Measurements from ENCODE around the genes SLFN12L, CCL5, CCL3L3, CCL4L2 and ZNHIT3.

DNA sequence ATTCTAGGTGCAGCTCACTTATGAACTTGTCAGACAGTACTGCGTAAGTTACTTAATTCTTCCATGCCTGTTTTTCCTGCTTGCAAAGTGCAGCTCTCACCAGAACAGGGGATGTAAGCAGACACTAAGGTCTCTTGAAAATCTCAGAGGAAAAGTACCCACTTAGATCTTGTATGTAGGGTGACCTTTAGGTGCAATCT, 38.7 kb downstream of the LIG3 start:
- PRO-cap = no peak

DNA sequence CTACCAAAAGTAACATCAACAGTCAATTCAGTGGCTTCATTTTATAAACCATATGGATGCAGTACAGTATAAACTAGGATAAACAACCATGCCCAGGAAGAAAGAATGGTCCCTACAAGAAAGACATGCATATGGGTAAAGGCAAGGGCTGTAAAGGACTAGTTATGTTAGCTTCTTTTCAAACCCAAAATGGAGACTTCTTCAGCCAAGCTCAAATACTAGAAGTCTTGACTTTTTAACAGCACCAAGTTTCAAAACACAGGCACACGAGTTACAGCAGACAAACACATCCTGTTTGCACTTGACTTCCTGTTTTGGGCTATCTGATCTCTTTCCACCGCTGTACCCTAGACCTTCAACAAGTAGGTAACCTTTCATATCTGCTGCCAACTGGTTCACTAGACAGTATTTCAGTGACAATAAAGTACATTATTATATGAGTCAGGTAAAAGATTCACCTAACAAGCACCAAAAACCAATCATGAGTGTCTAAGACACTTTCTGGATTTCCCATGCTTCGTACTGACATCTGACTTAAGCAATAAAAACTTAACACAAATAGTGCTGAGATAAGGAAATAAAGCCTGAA, 12.3 kb downstream of the RFFL start:
- PRO-cap = no peak

DNA sequence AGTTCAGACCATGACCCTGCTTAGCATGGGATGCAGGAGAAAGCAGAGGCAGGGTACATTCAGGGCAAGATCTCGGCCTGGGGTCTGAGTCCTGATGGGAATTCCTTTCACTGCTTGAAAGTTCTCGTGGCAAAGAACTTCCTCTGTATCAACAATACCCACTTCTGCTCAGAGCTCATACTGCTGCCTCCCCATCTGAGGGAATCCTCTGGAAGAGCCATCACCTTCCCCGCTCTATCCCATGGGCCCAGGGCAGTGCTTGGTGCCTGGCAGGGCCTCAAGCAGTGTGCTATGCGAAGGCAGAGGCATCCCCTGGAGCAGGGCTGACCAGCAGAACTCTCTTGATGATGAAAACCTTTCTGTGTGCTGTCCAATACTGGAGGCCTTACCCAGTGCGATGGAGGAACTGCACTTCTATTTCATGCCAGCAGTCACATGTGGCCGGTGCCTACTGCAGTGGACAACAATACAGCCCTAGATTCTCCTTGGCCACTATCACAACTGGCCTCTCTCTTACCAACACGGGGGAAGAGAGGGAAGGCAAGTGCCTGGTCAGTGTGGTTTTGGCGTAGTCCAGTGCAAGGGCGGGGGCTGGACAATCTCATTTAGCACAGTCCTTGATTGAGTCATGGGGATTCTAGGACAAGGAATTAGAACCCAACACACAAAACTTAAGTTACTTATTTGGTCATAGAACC, 10.1 kb downstream of the FNDC8 start:
- PRO-cap = no peak

GRCh38 chr17:35161200-35161845, 13.7 kb downstream of the UNC45B start:
- PRO-cap = no peak

DNA sequence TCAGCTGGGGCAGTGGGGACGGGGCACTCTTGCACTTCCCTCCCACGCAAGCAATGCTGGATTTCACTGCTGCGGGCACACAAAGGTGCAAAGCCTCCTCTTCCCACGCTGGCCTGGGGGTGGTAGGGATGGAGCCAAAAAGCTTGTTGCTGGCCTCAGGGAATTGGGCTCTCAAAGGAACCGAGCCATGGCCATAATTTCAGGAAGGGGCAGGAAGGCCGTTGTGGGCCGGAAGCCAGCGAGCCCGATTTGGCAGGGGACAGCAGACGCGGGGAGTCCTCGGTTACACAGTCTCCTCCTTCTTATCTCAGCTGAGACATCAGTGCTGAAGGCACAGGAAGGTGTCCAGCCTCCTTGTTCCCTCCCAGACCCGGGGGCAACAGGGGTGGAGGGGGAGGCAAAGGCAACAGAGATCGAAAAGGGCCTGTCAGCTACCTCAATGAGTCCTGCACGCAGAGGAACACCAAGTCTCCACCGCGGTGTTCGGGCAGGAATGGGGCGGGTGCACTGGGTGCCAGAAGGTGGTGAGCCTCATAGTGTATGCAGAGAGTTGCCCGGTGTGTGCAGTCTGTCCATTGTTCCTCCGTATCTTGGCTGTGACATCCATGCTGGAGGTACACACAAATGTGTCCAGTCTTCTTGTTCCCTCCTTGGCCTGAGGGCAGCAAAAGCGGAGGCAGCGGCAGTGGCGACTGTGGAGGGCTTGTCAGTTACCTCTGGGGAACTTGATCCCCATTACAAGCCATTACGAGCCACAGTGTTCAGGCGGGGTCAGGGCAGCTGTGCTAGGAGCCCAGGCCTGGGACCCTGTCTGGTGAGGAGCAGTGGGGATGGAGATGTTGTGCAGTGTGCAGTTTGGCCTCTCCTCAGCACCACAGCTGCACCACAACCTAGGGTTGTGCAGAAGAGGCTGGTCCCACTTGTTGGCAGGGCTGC, 59.3 kb downstream of the SLFN11 start:
- PRO-cap = no peak

- PRO-cap = no peak
Measured at GRCh38 chr17:35375851-35376109, 2.4 kb upstream of the SLFN11 start.

DNA sequence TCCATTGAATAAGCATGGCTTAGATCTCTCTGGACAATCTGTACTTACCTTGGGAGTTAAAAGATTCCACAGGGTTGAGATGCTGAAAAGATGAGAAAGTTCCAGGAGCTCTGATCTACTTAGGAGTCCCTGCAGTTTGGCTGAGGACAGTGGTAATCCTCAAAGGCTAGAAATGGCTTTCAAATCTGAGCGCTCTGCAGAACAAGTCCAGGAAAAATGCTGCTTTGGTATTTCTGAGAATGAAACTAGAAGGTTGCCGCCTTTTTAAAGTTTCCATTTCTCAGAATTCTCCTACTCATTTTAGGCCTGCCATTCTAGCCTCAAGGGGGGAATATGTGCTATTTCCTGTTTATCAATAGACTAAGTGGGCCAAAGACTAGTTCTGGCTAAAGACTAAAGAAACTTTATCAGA, at the start of gene SLFN12L:
SLFN12L (minus strand) TSS at position 154 of the 412 bp plus-strand sequence.
- PRO-cap = unidirectional peak, minus-strand start at position 218 of the sequence

DNA sequence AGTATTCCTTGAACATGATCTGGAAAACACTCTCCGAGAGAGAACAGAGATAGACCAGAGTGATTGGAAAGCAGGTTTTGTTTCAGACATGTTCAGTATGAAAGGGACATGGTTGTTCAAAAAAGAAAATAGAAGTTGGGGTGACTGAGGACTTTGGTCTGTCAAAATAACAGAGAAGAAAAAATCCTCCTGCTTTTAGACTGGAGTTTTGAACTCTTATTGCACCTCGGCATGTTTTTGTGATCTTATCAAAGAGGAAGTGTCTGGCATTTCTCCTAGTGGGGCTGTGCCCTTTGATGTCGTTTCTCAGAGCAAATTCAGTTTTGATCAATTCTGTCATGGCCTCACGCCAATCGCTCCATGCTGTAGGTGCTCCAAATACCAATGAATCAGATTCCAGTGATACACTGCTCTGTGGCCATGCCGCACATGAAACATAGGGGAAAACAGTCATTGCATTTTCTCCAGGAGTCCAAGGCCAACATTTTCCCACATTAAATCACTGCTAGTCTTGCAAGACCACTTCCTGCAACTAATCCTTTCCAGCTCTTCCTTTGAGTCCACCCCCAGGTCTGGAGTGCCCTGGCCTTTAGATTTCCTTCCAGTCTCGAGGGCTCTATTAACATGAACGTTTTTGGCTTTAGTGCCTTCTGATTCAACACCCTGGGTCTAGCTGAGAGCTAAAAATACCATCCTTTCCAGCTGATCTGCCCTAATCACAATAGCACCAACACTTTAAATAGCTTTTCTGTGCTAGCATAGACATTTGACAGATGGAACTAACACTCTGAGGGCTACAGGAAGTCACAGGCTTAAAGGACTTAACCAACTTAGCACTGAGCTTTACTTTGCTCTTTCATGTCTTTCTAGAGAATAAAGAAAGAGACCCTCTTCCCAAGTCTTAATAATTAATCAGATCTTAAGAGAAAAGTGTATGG, 18.3 kb upstream of the RASL10B start:
- PRO-cap = no peak

- PRO-cap = bidirectional peak, plus-strand start at chr17:35783548, minus-strand start at chr17:35783473; bidirectional peak, plus-strand start at chr17:35783677, minus-strand start at chr17:35783608
Measured at GRCh38 chr17:35783151-35784078, 12.0 kb downstream of the MMP28 start.

DNA sequence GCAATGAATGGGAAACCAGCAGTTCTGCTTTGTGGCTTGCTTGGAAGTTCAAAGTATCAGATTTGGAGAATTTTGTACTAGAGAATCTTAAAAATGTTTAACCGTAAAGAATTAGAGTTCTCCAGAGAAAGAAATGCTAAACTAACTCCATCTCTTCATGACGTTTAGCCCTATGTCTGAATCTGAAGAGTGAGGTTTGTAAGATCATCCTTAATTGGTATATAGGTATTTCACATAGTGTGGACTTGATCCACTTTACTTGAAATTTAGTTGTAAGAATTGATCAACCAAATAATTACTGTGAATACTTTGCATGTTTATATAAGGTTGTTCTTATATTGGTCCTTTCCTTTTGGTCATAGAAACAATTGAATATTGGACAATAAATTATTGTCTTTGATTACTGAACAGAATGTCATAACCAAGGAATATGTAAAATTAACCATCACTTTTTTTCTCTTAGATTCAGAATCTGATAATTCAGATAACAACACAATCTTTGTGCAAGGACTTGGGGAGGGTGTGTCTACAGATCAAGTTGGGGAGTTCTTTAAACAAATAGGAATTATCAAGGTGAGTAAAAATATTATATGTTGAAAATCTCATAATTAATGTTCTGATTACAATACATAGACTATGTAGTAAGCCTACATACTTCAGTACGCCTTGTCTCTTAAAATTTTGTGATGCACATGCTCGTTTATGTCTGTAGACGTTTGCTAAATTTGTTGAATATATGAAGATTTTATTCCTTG, 26.6 kb downstream of the TAF15 start:
- PRO-cap = no peak

- PRO-cap = bidirectional peak, plus-strand start at chr17:35880503, minus-strand start at chr17:35880359
Measured at GRCh38 chr17:35880266-35880975, at the start of gene CCL5. TSS of gene CCL5 (minus strand) at chr17:35880360.

GRCh38 chr17:36000636-36001106, 682 bp downstream of the CCL15 start:
- PRO-cap = bidirectional peak, plus-strand start at chr17:36000999, minus-strand start at chr17:36000852

DNA sequence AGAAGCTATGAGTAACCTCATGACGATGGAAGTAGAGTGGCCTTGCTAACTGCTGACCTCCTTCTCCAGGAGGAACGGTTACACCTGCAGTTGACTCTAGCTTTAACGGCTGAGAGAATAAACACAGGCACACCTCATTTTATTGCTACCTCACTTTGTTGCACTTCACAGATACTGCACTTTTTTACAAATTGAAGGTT, 25.0 kb downstream of the CCL4 start:
- PRO-cap = unidirectional peak, minus-strand start at position 76 of the sequence

DNA sequence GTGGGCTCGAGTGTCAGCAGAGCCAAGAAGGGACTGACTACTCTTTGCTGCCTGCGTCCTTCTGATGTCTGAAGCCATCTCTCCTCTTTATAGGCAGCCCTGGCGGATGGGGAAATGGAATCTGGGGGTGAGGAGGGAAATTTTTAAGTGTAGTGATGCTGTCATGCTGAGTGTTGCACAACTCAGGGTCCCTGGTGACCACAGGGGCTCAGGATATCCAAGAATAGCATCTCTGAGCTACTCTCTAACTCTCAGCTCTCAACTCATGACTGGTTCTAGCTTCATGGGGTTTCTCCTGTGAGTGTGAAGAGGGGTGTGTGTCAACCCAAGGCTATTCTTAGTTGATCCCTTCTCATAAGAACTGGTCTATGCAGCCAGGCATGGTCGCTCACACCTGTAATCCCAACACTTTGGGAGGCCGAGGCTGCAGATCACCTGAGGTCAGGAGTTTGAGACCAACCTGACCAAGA, at the start of gene CCL3L3:
CCL3L3 (minus strand) TSS at position 63 of the 470 bp plus-strand sequence.
- PRO-cap = unidirectional peak, minus-strand start at position 63 of the sequence

GRCh38 chr17:36210750-36211291, at the start of gene CCL4L2:
TSS of gene CCL4L2 (plus strand) at chr17:36211063.
- PRO-cap = no peak

- PRO-cap = bidirectional peak, plus-strand start at chr17:36486721, minus-strand start at chr17:36486478
Measured at GRCh38 chr17:36485607-36486849, at the start of gene ZNHIT3. TSS of gene ZNHIT3 (plus strand) at chr17:36486681.

DNA sequence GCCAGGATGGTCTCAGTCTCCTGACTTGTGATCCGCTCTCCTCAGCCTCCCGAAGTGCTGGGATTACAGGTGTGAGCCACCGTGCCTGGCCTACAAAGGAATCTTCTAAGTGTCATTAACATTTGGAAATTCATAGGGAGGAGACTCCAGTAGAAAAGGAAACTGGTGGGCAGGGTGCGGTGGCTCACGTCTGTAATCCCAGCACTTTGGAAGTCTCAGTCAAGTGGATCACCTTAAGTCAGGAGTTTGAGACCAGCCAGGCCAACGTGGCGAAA, 22.8 kb upstream of the DHRS11 start:
- PRO-cap = no peak

- PRO-cap = no peak
Measured at GRCh38 chr17:36577728-36578260, 13.9 kb upstream of the DHRS11 start.

DNA sequence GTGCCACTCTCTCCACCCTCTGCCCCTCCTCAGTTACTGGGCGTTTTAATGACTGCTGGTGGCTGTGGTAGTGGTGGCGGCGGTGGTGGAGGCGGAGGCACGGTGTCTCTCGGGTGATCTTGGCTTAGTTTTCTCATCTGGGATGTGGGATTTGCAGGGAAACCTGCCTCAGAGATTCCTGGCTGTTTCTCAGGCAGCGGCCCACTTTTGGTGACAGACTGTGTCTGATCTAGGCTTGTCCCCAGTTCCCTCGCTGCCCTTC, 41.1 kb downstream of the MRM1 start:
- PRO-cap = bidirectional peak, plus-strand start at position 70 of the sequence, minus-strand start outside the sequence

DNA sequence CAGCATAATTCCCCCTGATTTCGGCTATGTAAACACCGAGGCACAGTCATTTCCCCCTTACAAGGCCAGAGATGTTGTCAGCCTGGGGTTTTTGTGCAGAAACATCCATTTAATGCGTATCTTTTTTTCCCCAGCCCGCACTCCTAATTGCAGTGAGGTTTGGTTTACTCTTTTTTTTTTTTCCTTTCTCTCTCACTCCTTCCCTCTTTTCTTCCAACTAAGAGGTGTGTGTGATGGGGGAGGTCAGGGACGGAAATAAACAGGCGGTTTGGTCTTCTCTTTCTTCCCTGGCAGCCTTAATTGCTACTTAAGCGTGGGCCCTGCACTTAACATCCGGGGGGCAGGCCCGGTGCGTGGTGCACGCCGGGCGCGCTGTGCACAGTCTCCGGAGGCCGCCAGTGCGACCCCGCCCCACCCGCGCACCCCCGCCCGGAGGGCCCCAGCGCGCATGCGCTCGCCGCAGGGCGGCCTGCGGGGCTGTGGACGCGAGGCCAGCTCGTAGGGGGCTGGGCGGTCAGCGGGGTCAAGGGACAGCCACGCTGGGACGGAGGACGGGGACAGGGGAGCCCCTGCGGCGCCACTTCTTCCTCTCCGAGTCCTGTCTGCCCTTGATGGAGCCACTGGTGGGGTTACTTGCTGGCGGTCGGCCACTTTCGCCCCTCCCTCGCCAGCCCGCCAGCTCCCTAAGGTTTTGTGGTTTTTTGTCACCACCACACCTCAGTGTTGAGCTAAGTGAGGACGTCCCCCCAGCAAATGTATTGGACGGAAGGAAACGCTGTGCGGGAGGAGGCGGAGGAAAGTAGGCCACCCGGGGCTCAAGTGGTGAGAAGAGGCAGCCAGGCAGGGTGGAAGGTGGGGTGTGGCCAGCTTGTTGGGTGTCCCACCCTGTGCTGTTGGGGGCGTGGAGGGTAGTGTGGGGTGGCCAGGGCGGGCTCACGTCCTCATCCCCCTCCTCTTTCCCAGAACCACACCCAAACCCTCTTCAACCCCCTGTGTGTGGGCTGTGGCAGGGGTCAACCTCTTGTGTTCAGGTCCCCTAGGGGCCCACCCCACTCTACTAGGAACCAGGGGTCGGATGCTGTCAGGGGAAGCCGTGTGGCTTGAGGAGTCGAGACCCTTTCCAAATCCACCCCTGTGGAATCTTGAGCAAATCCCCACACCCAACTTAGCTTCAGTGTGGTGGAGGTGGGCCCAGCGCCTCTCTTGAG, 121.0 kb downstream of the MRM1 start:
- PRO-cap = bidirectional peak, plus-strand start at position 457 of the sequence, minus-strand start at position 335 of the sequence